ENCODE measurements around the gene MICAL2.

- PRO-cap: no peak
Measured at GRCh38 chr11:11998309-11999045, 9.9 kb downstream of the DKK3 start.

DNA sequence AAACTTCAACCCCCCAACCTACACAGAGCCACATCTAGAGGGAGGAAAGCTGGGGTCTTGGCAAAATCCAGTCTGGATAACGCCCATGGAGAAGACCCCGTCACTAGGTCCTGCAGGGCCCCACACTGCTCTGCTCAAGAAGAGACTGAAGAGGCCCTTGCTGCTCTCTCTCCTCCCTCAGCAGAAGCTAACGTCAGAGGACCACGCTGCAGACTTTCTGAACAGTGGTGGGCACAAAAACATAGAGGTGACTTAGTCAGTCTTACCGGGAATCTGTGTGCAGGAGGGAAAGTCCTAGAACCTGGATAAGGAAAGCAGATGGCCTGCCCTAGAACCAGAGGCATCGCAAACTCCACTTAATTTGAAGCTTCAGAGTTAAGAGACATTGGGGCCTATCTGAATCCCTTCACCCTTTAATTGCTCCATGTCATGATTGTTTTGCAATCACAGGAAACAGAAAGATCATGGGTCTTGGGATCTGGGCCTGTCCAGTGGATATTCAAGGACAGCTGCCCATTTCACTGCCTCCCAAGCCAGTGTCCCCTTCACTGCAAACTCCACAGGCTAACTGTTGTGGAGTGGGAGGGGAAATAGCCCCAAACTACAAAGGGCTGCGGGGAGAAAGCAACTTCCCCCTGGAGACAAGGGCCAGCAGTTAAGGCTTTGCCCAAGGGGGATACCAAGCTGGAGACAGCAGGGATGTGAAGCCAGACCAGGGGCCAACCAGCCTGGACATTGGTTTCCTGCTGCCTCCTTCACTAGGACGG lies 1.7 kb downstream of the DKK3 start:
- PRO-cap: no peak

GRCh38 chr11:12110505-12111456 lies at the start of gene MICAL2:
TSS of gene MICAL2 (plus strand) at chr11:12110590.
- PRO-cap: bidirectional peak, plus-strand start at chr11:12110602, minus-strand start at chr11:12110311; bidirectional peak, plus-strand start at chr11:12111231, minus-strand start at chr11:12111158

DNA sequence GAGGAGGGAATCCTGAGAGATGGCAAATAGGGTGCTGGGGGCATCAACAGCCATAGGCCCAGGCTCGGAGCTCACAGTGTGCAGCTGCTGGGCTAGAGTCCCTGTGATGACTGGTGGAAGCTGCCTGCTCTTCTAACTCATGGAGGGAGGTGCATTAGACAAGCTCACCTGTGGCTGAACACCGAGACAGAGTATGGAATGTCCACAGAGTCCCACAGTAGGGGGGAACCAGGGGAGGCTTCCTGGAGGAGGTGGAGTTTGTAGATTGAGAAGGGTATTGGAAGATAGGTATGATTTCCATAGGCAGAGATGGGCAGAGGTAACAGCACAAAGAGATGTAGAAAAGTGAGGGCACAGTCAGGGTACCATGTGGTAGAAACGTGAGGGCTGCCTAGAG lies 9.9 kb downstream of the MICAL2 start:
- PRO-cap: no peak

GRCh38 chr11:12124497-12125261 lies 14.3 kb downstream of the MICAL2 start:
- PRO-cap: no peak

DNA sequence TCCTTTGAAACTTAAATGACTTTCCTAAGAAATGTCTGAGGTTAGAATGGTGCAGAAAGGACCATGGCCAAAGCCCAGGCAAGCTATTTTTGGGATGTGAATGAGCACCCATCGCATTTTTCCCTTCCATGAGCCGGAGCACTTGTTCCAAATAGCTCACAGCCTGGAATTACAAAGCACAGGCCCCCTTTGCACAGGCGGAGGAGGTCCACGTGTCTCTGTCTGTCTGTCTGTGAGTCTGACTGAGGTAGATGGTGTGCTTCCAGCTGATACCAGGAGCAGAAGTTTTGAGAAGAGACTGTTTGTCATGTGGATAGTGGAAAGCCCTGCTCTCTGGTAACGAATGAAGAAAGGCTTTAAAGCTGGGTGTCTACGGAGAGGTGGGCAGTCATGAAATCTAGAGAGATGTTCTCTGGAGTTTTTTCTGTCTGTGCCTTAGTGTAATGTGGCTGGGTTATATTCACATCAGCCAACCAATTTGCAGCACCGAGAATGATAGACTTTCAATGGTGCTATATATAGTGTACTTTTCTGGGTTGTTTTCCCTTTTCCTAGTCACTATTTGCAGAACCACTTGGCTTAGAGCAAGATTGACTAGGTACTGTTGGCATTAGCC lies 50.9 kb downstream of the MICAL2 start:
- PRO-cap: no peak

GRCh38 chr11:12164056-12164696 lies 53.8 kb downstream of the MICAL2 start:
- PRO-cap: no peak

GRCh38 chr11:12376872-12377253 lies 508 bp upstream of the PARVA start:
- PRO-cap: no peak

DNA sequence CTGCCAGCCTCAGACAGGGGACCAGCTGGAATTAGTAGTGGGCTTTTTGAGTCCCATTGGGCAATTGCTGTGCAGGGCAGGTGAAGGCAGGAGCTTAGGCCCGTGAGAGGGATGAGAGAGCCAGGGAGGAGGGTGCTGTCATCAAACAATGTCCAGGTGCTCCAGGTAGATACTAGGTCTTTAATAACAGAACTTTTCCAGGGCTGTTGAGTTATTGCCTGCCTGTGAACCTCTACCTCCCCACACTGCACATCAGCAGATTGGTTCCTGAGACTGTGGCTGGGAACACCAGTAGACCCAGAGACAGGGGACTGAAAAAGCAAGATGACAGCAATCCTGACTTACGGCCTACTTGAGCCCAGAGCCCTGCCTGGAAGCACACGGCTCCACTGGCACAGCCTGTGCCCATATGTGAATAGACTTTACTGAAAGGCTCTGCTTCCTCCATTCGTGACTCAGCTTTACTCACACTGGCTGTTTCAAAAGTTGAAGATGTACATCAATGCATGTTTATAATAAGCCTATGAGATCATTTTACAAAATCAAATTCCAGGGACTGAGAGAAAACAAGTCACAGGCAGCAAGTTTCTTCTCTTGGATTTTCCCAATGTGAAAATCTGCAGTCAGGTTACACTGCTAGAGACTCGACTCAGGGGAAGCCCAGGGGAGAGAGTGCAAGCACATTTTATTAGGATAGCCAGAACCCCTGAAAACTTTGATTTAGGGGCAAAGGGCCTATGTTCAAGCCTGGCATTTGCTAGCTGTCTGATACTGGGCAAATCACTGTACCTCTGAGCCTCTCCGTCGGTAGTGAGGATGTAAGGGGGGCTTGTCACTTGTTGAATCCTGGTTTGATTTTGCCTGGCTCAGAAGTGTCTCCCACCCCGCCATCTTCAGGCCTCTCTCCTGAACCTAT lies 134.6 kb upstream of the TEAD1 start:
- PRO-cap: no peak

GRCh38 chr11:12548154-12548688 lies 126.0 kb upstream of the TEAD1 start:
- PRO-cap: no peak

- PRO-cap: no peak
Measured at GRCh38 chr11:12767024-12767345, 92.8 kb downstream of the TEAD1 start.

DNA sequence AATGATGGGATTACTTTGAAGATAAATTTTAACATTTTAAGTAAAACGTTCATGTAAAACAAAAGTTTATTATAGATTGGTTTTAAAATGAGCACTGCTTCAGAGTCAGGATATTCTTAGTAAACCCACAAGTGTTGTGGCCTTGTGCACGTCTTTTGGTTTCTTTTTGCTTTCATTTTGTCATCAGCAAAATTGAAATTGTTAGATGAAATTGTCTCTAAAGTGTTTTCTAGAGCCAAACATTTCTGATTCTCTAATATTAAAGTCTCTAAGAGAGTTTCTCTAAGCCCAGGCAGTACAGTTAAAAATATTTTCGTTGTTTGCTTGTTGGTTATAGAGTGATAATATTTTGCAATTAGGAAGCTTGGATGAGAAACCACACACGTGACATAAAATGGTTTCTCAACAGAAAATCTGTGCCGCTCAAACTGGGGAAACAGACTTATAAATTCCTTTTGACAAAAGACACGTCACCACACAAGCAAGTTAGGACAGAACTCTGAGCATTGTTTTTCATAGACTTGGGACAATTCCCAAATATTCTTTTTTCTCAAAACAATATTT lies 164.4 kb downstream of the TEAD1 start:
- PRO-cap: no peak

- PRO-cap: no peak
Measured at GRCh38 chr11:12842216-12842808, 166.8 kb upstream of the RASSF10 start.

GRCh38 chr11:12989373-12989964 lies 19.6 kb upstream of the RASSF10 start:
- PRO-cap: no peak

GRCh38 chr11:13051331-13051738 lies 42.2 kb downstream of the RASSF10 start:
- PRO-cap: no peak

DNA sequence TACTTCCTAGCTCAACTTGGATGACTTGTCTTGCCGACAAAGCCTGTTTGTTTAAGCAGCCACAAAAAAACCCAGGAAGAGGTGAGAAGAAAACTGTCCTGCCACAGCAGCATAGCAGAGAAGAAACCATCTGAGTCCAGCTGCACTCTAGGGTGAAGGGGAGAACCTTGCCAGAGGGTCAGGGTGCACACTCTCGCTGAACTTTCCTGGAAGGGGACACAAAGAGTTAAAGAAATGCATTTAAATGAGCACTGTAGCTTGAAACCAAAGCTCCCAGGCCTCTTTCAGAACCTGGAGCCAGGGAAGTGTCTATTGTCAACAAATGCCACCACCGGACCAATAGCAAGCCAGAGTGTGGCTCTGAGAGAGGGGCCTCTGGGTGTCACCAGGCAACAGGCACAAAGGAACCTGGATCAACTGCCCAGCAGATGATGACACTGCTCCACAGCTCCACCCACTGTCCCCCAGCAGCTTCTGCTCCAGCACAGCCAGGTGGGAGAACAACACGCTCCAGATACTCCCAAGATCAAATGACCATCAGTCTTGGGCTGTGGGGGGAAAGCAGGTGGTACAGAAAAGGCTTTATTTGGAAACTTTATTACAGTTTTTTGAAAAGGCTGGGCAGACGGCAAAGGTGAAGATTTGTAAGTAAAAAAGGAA lies 105.7 kb downstream of the RASSF10 start:
- PRO-cap: no peak

- PRO-cap: no peak
Measured at GRCh38 chr11:13354290-13354857, 76.8 kb downstream of the BMAL1 start.

DNA sequence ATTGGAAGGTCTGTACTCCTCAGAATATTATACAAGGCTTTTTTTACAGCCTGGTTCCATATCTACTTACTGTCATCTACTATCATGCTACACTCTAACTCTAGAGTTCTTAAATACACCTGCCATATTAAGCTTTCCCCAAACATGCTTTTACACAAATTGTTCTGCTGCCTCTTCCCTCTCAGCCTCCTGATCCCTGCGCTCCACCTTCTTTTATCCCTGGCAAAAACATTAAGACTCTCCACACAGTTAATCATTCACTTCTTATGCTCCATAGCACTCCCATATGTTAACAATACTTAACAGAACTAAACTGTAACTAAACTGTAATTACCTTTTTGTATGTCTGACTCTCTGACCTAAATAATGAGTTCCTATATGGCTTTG lies 71.9 kb downstream of the BTBD10 start:
- PRO-cap: no peak

DNA sequence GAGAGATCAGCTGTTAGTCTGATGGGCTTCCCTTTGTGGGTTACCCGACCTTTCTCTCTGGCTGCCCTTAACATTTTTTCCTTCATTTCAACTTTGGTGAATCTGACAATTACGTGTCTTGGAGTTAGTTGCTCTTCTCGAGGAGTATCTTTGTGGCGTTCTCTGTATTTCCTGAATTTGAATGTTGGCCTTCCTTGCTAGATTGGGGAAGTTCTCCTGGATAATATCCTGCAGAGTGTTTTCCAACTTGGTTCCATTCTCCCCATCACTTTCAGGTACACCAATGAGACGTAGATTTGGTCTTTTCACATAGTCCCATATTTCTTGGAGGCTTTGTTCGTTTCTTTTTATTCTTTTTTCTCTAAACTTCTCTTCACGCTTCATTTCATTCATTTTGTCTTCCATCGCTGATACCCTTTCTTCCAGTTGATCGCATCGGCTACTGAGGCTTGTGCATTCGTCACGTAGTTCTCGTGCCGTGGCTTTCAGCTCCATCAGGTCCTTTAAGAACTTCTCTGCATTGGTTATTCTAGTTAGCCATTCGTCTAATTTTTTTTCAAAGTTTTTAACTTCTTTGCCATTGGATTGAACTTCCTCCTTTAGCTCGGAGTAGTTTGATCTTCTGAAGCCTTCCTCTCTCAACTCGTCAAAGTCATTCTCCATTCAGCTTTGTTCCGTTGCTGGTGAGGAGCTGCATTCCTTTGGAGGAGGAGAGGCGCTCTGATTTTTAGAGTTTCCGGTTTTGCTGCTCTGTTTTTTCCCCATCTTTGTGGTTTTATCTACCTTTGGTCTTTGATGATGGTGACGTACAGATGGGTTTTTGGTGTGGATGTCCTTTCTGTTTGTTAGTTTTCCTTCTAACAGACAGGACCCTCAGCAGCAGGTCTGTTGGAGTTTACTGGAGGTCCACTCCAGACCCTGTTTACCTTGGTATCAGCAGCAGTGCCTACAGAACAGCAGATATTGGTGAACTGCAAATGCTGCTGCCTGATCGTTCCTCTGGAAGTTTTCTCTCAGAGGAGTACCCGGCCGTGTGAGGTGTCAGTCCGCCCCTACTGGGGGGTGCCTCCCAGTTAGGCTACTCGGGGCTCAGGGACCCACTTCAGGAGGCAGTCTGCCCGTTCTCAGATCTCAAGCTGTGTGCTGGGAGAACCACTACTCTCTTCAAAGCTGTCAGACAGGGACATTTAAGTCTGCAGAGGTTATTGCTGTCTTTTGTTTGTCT lies 63.7 kb downstream of the BTBD10 start:
- PRO-cap: no peak

DNA sequence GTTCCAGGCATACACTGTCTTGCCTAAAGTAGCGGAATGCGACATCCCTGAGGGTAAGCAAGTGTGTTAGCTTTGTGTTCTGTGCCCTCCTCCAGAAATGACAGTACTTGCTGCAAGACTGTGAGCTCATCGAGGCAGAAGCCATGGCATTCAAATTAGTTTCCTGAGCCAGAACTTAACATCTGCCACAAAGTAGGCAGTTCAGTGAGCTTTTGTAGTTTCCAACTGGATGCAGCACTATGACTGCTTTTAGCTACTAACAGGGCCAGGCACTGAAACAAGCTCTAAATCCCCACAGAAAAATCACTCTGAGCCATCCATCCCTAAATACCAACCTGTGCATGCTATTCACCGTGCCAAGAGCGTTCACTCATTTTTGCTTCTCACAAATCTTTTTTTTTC lies 1.2 kb upstream of the FAR1 start:
- PRO-cap: no peak